Measurements from ENCODE around the gene ESPL1.

DNA sequence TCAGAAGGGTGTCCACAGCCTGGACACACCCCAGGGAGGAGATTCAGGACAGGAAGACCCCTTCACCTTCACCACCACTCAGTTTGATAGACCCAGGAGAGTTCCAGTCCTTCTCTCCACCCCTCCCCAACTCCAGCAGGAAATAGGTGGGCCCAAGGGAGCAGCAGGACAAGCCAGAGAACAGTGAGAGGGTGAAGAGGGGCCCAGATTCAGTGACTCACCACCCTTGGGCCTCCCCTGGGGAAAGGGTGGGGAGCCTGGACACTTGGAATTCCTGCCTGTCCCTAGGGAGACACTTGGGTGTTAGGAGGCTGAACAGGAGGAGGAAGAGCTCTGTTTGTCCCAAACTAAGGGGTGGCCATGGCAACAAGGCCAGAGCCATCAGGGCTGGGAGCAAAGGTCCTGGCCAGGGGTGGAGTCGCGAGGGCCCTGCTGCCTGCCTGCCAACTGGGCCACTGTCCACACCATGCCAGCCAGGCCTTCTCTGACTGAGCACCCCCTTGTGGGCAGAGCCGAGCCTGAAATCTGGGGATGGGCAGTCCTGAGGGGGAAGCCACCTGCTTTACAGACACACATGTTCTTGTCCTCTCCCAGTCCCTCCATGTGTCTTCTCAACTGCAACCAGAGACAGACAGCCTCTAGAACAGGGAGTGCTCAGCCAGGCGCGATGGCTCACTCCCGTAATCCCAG is 21.6 kb upstream of the KRT18 start:
- PRO-cap: bidirectional peak, plus-strand start at position 306 of the sequence, minus-strand start at position 128 of the sequence

- PRO-cap: bidirectional peak, plus-strand start at chr12:52950033, minus-strand start at chr12:52949904
These were observed 916 bp downstream of the KRT18 start for GRCh38 chr12:52949502-52950565.

DNA sequence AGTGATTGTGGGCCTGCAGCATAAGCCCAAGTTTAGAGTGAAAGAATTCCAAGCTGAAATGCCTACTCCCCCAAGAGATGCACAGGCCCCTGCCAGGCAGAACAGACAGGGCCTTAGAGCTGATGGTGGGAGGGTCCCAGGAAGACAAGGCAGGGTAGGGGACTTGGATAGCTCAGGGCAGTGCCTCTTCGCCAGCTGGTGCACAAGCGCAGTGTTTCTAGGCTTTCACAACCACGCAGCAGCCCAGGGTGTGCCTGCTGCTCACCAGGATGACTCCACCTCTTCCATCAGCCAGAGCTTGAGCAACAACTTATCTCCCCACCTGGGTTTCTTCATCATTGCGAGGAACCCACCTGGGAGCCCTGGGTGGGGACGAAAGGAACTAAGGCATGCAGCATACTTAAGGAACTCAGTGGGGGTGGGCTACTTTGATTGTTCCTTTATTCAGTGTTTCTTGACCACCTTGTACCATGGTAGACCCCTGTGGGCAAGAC is 22.7 kb downstream of the KRT18 start:
- PRO-cap: bidirectional peak, plus-strand start at position 338 of the sequence, minus-strand start at position 204 of the sequence

DNA sequence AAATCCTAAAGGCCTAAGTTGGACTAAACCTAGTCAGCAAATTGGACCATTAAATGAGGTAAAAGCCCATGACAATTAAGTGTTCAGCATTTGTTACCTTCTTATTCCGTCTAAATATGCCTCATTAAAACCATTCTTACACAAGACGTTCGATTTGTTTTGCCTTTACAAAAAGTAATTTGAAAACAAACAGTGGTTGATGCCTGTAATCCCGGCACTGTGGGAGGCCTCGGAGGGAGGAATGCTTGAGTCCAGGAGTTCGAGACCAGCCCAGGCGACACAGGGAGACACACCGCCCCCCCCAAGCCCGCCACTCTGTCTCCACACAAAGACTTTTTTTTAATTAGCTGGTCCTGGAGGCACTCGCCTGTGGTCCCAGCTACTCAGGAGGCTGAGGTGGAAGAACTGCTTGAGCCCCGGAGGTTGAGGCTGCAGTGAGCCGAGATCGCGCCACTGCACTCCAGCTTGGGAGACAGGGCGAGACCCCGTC is 1.0 kb upstream of the EIF4B start:
- PRO-cap: no peak

- PRO-cap: no peak
These were observed 469 bp downstream of the IGFBP6 start for GRCh38 chr12:53097823-53098449.

DNA sequence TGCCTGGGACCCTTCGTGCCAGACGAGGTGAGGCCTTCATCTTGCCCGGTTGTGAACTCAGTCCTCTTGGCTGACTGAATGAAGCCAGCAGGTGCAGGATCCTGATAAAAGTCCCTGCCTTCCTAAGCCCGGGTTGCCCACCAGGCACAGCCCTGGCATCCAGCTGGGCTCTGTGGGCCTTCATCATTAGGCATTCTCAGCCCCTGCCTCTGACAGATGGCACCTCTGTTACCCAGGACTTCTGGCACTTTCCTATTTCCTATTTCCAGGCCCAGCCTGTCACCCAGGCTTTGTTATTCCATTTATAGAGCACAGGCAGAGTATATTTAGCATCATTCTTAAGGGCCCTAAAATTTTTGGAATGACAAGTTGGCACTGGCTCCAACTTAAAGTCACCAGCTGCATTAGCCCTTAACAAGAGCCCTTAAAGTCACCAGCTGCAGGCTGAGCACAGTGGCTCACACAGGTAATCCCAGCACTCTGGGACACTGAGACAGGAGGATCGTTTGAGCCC is 12.9 kb downstream of the SOAT2 start:
- PRO-cap: no peak

DNA sequence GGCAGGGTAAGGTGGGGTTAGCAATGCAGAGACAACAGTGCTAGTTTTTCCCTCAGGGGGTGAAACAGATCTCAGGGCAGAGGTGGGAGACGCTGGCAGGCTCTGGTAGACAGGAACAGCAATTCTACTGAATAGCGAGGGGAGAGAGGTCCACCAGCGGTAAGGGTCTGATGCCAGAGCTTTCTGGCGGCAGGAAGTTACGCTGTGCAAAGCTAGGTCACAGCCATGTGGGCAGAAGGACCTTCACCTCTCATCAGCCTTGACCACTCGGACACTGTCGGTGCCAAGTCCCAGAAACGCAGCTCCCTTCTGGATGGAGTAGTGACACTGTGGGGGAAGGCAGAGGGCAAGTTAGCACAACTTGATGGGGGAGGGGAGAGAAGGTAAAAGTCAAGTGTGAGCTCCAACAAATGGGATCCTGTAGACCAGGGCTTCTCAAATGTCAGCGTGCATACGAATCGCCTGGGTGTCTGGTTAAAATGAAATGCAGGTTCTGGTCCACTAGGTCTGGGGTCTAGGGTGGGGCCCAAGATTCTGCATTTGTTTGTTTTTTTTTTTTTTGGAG is 10.3 kb upstream of the ZNF740 start:
- PRO-cap: no peak

GRCh38 chr12:53208984-53209496 is 2.0 kb upstream of the ITGB7 start:
- PRO-cap: no peak

DNA sequence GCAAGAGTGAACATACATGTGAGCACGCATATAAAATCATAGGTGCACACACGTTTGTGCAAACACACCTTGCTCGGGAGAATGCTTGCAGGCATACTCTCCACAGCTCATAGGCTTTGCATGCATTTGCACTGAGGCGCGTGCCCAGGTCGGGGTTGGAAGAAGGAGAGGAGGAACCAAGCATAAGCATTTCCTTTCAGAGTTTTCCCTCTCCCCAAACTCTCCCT is 11.5 kb downstream of the RARG start:
- PRO-cap: no peak

DNA sequence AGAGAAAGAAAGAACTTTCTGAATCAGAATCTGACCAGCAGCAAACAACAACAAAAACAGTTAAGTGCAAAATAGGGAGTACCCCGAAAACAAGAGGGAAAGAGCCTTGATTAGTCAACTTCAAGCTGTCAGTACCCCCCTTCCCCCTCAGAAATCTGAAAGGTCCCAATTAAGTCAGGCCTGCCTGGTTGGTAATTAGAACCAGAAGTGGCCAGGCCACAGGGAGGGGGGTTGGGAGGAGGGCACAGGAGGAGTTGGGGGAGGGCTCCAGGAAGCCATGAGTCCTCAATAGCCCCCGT is 9.7 kb downstream of the RARG start:
- PRO-cap: no peak

- PRO-cap: no peak
These were observed 3.5 kb downstream of the RARG start for GRCh38 chr12:53228362-53229070.

GRCh38 chr12:53267955-53268798 is at the start of gene ESPL1:
TSS of gene ESPL1 (plus strand) at chr12:53268299.
- PRO-cap: unidirectional peak, plus-strand start at chr12:53268556

DNA sequence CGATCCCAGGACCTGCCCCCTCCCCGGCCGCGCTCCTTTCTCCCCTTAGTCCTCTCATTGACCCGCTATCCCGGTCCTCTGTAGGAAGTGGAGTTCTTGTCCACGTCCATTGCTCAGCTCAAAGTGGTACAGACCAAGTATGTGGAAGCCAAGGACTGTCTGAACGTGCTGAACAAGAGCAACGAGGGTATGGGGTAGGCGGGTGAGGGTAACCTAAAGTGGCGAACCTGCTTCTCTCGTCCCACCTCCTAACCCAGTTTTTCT is 345 bp downstream of the PFDN5 start:
- PRO-cap: no peak

DNA sequence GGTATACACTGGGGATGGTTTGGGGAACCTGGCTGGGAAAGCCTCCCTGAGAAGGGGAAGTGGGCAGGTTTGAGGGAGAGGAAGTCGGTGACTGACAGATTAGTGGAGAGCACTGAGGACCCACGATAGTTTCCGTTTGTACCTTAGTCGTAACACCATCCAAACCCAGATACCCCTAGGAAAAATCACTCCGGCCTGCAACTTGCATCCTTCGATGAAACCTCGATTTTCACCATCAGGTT is 2.9 kb upstream of the AAAS start:
- PRO-cap: unidirectional peak, plus-strand start at position 102 of the sequence

- PRO-cap: no peak
These were observed 1.9 kb downstream of the AMHR2 start for GRCh38 chr12:53425444-53426067.

DNA sequence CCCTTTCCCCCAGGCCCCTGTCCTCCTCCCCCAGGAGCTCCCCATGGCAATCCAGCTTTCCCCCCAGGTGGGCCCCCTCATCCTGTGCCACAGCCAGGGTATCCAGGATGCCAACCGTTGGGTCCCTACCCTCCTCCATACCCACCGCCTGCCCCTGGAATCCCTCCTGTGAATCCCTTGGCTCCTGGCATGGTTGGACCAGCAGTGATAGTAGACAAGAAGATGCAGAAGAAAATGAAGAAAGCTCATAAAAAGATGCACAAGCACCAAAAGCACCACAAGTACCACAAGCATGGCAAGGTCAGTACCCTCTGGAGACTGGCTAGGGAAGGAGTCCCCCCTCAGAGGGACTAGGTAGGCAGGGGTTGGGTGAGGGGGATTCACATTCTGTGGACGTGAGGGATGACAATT is 1.9 kb downstream of the PRR13 start:
- PRO-cap: no peak

GRCh38 chr12:53453098-53453917 is 1.4 kb downstream of the PCBP2 start:
- PRO-cap: no peak

DNA sequence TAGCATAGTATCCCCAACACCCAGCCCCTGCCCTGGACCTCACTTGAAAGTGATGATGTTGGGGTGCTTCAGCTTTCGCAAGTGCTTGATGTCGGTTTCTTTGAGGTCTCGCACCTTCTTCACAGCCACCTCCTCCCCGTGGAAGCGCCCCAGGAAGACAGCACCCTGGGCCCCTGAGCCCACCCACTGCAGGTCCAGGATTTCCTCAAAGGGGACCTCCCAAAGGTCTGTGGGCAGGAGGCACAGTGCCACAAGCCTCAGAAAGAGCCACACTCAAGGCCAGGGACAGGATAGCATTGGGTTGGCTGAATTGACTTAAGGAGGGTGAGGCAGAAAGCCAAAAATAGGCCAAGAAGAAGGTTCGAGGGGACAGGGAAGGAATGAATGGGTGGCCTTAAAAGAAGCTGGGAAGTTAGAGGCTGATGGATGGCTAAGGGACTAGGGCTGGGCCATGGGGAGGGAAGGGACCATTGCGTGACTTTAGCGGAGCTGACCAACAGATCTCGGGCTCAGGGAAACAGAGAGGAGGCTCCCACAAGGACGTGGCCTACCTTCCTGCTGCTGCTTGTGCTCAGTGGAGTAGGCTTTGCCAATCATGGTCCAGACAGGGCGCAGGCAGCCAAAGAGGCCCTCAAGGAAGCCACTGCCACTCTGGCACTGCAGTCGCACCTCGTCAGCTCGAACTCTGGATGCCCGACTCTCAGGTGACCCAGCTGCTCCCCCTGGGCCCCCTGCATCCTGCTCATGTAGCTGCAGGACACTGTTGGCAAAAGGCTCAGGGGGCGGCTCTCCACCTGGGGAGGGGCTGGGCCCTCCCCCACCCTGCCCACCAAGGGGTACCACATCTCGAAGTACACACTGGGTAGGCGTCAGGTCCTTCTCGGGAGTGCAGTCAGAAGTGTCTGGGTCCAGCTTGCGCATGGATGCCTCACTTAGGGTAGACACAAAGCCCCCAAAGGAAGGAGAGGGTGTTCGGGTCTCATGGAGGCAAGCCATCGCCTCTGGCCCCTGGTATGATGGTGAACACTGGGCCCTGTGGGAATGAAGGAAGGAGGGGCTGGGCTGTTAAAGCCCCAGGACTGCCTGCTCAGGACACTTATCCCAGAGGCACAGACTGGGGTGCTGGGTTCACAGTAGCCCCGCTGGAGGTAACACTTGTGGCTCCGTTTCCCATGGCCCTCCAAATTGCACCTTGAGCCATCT is 12.5 kb downstream of the MAP3K12 start:
- PRO-cap: no peak

GRCh38 chr12:53493390-53494123 is 5.7 kb downstream of the MAP3K12 start:
- PRO-cap: no peak

DNA sequence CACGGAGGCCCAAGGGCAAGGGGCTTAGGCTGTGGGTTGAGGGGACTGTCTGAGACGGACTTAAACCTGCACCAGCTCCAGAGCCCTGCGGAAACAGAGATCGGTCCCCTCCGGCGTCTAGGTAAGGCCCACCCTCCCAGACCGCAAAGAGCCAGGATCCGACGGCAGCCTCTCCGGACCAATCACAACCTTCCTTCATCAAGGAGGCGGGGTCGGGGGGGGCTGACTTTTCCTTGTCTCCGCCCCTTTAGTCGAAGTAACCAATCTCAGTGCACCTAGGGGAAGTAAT is 560 bp upstream of the TARBP2 start:
- PRO-cap: bidirectional peak, plus-strand start outside the sequence, minus-strand start at position 95 of the sequence

Data from duodenum (tissue), 1 donor.